Hepatocyte (in vitro differentiated cells and primary cell): ENCODE results near the gene MKRN2.

- RAMPAGE, long total RNA, result no peak
- RRBS, result no CpG with 5 or more reads among the region's 6 CpGs
Measured at GRCh38 chr3:12154801-12155229, 3.9 kb downstream of the TIMP4 start.

DNA sequence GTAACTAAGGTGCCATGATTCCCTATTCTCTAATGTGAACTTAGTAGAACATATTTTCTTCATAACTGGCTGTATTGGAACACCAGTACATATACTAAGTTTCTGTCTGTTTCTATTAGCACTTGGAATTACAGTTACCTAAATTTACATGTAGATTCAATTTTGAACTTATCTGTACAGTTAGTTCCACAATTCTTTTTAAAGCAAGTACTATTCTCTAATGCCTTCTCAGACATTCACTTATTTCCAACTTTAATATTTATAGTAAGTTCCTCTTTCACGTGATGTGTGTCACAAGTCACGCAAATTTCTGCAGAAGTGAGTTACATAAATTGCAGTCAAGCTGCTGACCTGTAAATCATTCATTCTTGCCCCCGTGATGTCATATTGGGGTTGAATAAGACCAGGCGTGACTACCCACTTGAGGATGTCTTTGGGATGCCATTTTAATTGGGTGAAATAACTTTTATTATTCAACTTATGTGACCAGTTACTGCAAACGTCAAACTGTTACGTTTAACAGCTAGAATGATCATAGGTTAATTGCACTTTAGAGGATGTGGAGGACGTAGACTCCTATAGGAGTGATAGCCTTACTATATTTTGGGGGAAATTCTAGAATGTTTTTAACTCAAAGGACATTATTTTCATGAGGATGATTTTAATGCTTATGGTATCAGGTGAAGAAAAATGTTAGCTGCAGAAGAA, 15.1 kb downstream of the PPARG start:
- RAMPAGE, long total RNA, result no peak
- RRBS, result no CpG with 5 or more reads among the region's 7 CpGs

DNA sequence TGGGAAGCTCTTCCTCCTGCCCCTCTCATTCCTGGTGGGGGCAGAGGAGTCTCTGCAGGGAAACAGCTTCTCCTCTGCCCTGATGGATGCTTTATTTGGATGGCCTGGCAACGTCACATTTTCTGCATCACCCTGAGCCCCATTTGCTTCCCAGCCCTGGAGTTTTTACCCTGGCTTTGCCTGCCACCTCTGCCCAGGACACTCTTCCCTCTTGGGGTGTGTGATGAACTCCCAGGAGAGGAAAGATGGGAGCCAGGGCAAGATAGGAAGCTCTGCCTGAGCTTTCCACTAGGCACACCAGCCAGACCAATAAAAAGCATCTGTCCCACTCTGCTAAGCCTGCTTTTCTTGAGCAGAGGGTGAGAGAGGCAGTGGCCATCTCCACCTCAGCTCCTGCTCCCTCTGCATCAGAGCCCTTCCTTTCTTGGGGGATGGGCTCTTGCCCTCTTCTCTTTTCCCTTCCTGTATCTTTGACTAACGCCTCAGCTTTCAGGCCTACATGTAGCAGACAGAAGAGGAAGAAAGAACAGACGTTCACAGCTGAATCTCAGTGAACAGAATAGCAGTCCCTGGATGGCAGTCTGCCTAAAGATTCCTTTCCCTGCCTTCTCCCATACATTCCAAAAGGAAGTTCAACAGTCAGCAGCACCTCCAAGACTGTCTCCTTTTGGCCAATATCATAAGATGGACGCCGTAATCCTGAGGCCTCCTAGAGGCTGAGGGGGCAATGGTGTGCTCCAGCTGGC, 39.6 kb downstream of the PPARG start:
- RAMPAGE, long total RNA, result no peak
- RRBS, result no CpG with 5 or more reads among the region's 5 CpGs

DNA sequence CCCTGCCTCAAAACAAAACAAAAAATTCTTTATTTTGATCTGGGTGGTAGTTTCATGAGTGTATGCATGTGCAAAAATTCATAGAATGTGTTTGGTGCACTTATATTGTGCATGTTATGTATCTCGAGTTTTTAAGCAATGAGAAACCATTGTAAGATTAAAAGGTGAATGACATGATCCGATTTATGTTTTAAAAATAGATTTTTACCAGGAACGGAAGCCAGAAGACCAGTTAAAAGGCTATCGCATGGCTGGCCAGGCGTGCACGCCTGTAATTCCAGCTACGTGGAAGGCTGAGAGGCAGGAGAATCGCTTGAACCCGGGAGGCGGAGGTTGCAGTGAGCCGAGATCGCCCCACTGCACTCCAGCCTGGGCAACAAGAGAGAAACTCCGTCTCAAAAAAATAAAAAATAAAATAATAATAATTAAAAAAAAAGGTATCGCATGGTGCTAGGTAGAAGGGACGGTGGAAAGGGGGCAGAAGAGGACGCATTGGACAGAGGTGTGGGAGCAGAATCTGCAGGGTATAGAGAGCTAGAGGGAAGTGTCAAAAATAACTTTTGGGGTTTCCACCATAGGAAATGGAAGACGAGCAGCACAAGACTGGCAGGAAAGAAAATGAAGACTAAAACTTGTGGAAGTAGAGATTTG, 807 bp upstream of the MKRN2 start:
- RAMPAGE, long total RNA, result no peak
- RRBS, result no CpG with 5 or more reads among the region's 17 CpGs

- RAMPAGE, long total RNA, result no peak
- RRBS, result 4% methylated on average over 19 of the region's 91 CpGs
Measured at GRCh38 chr3:12556606-12557813, at the start of gene MKRN2. MKRN2 (plus strand) TSS chr3:12557087.

DNA sequence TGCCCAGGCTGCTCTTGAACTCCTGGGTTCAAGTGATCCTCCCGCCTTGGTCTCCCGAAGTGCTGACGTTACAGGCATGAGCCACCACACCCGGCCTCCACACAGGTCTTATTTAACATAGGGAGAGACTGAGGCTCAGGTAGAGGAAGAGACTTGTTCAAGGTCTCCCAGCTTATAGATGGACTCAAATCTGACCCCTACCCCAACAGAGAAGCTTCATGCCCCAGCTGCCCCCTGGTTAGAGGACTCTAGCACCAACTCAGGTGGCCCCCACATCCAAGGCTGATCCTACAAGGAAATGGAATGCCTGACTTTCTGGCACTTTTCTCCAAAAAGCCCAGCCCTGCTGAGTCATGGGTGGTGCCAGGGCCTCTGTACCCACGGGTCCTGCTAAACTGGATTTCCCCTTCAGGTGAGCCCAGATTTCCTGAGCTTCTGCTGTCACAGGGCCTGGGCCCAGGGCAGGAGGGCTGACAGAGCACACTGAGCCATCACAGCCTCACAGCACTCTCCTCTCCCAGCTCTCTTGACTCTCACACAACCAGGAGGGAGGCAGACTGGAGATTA, 5.5 kb downstream of the TMEM40 start:
- RAMPAGE, long total RNA, result no peak
- RRBS, result no CpG with 5 or more reads among the region's 5 CpGs

- RAMPAGE, long total RNA, result no peak
- RRBS, result 79% methylated on average over 8 of the region's 44 CpGs
Measured at GRCh38 chr3:12768606-12769270, 9.7 kb upstream of the TMEM40 start.

- RAMPAGE, long total RNA, result no peak
- RRBS, result no CpG with 5 or more reads among the region's 5 CpGs
Measured at GRCh38 chr3:12782392-12782914, 14.0 kb upstream of the CAND2 start.

GRCh38 chr3:12834316-12834510, 7.2 kb downstream of the RPL32 start:
- RAMPAGE, long total RNA, result no peak
- RRBS, result no CpG with 5 or more reads among the region's 2 CpGs

DNA sequence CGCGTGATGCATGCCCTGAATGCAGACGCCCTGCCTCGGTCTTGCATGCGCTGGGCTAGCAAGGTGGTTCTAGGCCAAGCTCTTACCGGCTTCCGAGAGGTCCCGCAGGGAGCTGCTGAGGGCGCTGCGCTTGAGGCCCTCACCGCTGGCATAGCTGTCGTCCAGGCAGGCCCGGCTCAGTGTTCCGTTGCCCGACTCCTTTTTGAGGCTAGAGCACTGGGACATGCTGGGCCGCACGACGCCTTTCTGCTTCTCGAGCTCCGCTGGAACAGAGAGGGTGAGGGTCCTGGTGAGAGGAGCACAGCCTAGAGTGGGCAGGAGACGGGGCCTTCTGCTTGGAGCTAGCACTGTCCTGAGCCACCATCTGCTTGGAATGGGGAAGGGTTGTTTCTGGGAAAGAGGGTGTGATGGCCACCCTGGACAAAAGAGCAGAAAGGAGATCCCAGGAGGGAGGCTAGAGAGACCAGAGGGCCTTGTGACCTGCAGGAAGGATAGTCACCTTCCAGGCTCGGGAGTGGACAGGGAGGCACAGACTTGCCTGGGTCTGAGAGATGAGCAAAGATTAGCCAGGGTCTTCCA, 67.0 kb upstream of the RPL32 start:
- RAMPAGE, long total RNA, result no peak
- RRBS, result 94% methylated on average over 6 of the region's 22 CpGs

DNA sequence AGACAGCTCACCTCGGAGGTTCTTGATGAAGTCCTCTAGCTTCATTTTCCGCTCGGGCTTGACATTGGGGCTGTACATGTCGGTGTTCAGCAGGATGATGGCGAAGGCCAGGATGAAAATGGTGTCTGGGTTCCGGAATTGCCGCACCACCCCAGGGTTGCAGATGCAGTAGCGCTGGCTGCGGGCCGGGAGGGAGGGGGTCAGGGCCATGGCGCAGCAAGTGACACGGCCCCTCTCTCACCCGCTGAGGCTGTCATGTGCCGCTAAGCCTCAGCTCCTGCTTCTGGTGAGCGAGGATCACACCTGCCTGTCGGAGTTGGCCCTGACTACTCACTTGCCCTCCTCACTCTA, 79.0 kb upstream of the RPL32 start:
- RAMPAGE, long total RNA, result no peak
- RRBS, result 94% methylated on average over 5 of the region's 16 CpGs

- RAMPAGE, long total RNA, result no peak
- RRBS, result no CpG with 5 or more reads among the region's 15 CpGs
Measured at GRCh38 chr3:12954780-12955480, 113.6 kb upstream of the RPL32 start.

DNA sequence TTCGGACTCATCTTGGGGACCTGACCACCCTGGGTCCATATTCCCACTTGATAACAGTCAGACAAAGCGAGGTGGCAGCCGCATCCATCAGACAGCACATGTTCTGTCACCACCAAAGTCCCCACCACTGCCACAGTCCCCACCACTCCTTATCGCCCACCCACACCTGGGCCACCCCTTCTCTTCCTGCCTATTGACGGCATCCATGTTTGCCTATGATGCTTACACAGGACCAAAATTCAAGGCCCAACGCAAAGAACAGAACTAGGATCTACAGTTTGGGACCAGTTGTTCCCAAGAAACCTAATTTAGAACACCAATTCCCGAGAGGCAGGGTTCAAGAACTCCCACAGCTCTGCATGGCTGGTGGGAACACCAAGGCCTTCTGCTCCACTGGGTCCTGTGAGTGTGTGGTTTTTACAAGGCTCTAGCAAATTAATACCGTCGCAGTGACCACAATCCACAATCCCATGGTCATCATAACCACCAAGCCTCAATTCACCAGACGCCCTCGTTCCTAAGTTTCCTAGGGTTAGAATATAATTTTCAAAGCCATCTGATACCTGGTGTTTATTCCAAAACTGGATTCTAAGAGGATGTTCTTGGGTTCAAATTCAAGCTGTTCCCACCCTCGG, 114.8 kb upstream of the RPL32 start:
- RAMPAGE, long total RNA, result no peak
- RRBS, result no CpG with 5 or more reads among the region's 12 CpGs

- RAMPAGE, long total RNA, result no peak
- RRBS, result no CpG with 5 or more reads among the region's 12 CpGs
Measured at GRCh38 chr3:12956910-12957645, 115.7 kb upstream of the RPL32 start.

DNA sequence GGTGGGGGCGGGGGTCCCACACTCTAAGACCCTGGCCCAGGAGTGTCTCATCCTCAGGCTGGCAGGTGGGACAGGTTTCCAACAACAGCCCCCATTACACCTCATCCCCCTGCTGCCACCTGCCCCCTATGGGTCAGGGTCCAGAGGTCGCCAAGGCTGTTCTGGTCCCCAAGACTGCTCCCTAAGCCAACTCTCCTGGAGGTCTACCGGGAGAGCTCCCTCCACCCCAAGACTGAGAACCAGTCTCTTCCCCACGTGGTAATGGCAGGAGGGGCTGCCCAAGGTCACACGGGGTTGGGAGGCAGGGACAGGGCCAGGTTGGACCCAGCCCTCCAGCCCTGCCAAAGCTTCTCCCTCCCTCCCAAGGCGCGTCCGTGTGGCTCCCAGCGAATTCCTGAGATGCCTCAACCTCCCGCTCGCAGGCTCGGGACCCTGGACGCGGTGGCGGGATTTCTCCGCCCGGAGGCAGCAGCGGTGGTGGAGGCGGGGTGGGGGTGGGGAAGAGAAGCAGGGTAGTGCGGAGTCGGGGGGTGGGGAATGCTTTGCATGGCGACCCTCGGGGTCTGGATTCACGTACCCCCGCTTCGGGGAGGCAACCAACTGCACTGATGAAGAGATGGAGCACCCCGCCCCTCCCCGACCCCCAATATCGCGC, 80.1 kb downstream of the IQSEC1 start:
- RAMPAGE, long total RNA, result no peak
- RRBS, result no CpG with 5 or more reads among the region's 30 CpGs

DNA sequence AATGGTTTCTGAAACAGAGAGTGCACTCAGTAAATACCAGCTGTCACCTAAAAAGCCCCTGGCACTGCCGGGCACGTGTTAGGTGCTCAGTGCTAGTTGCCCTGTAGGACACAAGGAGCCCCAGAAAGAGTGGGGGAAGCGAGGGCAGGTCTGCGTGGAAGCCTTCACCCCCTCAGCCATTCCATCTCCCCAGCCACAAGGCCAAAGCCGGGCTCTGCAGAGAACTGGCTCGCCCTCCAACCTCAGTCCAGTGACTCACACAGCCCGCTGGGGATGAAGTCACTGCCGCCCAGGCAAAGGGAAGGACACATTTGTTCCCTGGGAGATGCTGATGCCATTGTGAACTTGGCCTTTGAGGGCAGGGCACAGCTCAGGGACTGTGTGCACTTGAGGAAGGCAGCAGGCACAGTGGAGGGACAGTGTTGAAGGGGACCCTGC, 48.2 kb downstream of the IQSEC1 start:
- RAMPAGE, long total RNA, result no peak
- RRBS, result no CpG with 5 or more reads among the region's 8 CpGs

- RAMPAGE, long total RNA, result no peak
- RRBS, result 34% methylated on average over 2 of the region's 25 CpGs
Measured at GRCh38 chr3:13072139-13072916, 901 bp downstream of the IQSEC1 start.

GRCh38 chr3:13080536-13080820, 7.2 kb upstream of the IQSEC1 start:
- RAMPAGE, long total RNA, result no peak
- RRBS, result no CpG with 5 or more reads among the region's 7 CpGs

DNA sequence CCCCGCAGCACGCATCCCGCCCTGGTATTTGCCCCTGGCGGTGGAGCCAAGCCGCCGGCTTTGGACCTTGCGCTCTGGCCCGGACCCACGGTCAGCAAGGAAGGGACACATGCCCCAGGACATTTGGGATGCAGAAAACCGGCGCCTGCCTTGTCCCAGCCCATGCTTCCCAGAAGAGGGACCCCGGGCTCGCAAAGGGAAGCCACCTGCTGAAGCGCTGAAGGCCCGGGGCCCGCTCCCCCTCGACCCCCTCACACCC, 364 bp upstream of the NUP210 start:
- RAMPAGE, long total RNA, result no peak
- RRBS, result 10% methylated on average over 13 of the region's 17 CpGs

GRCh38 chr3:13532001-13532558, 16.8 kb upstream of the FBLN2 start:
- RAMPAGE, long total RNA, result no peak
- RRBS, result 78% methylated on average over 4 of the region's 10 CpGs